ENCODE measurements around a stretch of chr5.

- PRO-cap: no peak
These were observed 294 bp downstream of the ATG12 start for GRCh38 chr5:115841082-115841459.

- PRO-cap: no peak
These were observed 1.9 kb downstream of the AP3S1 start for GRCh38 chr5:115843692-115844057.

DNA sequence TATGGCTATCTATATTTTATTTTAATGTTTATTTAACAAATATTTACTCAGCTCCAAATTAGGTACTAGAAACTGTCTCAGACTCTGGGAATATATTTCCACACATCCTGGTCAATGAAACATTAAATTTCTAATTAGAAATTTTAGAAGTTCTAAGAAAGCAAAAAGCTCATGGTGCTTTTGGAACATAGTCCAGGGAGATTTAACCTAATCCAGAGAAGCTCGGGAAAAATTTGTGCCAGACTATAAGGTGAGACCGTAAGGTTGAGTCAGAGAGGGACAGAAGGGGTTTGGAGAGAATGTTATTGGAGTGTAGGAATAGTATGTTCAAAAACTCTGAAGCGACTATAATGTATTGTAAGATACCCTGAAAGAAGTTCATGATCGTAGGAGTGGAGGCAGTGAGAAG, 138.6 kb downstream of the COMMD10 start:
- PRO-cap: no peak

- PRO-cap: no peak
These were observed 64.8 kb downstream of the SEMA6A start for GRCh38 chr5:116509526-116510494.

DNA sequence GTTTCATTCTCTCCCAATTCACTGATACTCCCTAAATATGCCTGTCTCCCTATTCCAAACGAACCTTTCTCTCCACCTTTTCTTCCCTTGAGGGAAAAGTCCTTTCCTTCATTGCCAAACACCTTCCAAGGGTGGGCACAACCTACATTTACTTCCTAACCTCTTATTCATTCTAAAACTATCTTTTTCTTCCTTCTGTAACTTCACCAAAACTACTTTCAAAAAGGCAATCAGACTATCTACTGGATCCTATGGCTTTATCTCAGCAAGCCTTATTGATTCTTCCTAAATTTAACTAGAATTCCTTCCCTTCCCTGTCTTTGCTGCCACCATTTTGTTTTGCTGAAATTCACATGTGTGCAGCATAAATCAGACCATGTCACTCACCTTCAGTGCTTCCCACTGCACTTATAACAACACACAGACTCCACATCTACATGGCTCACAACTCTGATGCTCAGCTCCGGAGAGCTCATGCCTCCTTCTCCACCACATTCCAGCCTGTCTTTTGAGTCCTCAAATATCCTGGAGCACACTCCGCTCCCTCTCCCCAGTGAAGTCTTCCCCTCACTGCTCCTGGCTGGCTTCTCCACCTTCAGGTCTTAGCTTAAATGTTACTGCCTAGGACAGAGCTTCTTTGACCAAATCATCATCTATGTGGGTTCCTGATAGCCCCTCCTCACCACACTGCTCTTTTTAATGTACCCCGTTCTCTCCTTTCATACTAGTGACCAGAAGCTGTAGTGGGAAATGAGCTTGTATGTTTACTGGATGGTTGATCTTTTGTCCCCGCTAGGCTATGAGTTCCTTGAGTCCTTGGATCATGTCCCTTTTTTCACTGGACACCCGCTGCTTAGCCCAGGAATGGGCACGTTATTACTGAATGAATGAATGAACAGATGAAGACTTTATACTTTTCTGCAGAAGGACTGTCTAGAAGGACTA, 40.4 kb downstream of the SEMA6A start:
- PRO-cap: no peak

- PRO-cap: unidirectional peak, minus-strand start at chr5:116571986
These were observed 2.8 kb downstream of the SEMA6A start for GRCh38 chr5:116571741-116572294.

DNA sequence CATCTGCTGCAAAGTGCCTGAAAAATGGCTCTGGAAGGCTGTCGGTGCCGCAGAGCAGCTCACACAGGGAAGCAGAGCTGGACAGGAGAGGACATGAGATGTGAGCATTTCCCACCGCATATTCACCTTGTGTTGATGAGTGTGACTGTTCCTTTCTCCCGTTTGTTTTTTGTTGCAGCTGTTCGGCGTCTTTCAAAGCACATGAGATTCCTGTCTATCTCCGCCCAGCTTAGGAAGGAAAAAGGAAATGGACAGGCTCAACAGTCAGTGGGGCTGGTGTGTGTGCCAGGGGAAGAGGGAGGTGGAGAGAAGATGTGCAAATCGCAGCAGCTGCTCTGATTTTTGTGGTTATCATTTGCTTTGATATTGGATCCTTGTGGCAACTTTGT, 165.0 kb upstream of the SEMA6A start:
- PRO-cap: no peak

DNA sequence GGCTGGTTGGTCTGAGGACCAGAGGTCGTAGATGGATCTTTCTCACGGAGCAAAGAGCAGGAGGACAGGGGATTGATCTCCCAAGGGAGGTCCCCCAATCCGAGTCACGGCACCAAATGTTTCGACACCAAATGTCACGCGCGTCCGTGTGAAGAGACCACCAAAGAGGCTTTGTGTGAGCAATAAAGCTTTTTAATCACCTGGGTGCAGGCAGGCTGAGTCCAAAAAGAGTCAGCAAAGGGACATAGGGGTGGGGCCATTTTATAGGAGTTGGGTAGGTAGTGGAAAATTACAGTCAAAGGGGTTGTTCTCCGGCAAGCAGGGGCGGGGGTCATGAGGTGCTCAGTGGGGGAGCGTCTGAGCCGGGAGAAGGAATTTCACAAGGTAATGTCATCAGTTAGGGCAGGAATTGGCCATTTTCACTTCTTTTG, 36.2 kb downstream of the DTWD2 start:
- PRO-cap: no peak

DNA sequence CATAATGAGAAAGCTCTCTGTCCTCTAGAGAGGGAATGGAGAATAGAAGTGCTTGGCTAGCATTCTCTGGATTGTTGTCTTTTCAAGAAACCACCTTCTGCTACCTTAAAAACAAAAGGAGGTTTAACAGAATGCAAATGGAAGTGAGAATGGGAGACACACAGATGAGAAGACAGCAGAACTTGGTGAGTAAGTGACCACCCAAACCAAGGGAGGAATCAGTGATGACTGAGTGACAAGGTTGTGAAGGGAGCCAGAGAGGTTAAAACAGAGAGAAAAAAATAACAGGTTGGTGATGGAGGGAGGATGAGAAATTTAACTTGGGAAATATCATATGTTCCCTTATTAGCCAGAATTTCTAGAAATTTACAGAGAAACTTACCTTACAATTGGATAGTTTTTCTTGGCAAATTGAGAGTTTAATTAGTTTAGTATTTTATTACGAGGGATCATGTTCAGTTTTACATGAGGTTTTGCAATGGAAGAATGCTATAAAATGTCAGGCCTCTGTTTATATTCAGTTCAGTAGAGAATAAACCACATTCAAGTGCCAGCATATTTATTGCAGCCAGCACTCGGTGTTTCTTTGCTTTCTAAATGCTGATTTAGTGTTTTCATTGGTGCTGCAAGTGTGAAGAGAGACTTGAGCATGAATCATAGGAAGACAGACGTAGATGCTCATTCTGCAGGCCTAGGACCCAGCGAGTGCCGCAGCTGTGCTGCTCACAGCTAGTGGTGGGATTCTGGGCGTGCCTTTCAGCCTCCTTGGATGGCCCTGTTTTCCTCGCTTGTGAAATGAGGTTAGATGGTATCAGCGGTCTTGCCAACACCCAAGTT, 27.2 kb upstream of the TNFAIP8 start:
- PRO-cap: unidirectional peak, plus-strand start at position 681 of the sequence

DNA sequence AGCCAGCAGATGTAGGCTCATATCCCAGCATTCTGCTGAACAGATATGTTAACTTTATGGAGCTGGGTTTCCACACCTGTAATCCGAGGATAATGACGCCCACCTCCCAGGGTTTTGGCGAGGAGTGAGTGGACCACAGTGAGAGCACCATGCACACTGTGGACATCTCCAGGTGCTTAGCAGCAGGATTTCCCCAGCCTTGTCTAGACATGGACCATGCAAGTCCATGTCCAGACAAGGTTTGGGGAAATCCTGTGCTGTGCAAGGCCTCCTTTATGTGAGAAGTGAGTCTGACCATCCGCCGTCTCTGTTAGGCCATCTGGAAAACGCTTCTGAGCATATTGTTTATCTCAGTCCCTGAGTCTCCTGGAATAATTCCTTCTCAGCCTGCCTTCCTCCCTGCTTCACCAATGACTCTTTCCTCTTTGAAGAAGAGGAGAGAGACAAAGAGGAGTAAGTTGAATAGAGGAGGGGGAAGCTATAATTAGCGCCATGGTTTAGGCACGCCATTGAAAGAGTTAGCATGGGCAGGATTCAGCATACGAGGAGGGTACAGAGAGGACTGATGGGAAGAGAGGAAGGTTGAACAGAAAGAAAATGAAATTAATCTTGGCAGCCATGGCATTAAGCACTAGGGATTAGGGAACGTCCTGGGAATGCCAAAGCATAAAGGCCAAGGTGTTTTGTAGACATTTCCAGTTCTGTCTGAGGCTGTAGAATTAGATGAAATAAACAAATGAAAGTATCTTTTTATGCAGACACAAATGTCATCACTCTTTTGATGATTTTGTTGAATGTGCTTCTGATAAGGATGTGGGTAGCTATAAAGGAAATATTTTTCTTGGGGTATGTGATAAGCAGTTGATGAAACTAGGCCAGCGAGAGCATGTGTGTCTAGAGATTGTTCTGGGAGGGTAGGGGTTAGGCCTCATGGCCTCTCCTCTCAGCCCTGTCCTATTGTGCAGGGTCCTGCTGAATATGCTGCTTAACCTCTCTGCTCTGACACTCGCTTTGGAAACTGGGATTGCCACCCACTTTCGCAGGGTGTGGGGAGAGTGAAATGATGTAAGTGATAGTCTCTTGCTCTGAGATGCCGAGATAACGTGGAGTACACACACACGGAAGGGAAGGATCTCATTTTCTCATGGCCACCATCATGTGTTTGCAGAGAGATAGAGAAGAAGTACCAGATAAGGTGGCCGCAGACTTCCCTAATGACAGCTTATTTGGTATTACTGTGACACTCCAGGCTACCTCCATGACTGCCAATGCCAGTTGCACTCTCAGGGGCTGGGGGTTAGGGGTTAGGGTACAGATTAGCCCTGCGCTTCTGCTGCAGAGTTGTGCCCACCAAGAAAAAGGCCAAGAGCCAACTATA, 25.7 kb upstream of the TNFAIP8 start:
- PRO-cap: unidirectional peak, plus-strand start at position 897 of the sequence

DNA sequence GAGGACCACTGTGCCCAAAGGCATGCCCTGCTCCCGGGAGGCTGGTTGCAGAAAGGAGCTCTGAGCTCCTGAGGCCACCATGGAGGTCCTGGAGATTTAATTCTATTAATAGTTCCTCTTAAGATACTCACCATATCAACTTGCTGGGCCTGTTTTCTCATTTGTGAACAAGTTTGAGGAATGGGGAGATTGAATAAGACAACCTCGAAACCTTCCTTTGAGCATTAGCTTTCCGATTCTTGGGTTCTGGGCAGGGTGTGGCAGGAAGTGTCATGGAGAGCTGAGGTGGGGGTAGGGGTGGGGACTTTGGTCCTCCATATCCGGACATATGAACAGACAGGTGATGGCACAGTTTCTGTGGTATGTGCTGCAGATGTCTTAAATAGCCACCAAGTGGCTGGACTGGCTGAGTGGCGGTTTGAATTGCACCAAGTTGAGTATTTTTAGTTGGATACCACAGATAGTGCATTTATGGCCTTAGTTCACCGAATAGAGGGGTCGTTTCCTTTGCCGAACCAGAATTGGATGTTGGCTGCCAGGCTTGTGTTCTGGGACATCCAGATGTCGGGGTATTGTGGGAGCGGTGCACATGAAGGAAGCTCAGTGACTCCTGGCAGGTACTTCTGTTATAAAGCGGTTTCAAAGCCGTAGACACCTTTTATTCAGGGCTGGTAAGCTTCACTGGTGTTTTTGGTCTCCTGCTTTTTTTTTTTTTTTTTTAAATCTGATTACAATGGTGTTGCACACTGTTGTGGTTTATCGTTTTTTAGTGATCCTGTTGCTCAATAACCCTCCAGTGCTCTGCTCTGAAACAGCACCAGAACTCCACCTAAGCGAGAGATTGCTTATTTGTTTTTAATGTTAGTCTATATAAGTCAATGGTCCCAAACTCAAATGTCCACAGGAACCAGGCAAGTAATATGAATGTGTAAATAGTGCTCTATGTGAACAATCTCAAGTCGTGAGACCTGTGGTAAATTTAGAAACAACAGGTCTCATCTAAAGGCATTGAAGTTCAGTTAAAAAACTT, 15.1 kb upstream of the TNFAIP8 start:
- PRO-cap: bidirectional peak, plus-strand start at position 409 of the sequence, minus-strand start at position 241 of the sequence

GRCh38 chr5:120457759-120458701, 6.1 kb upstream of the PRR16 start:
- PRO-cap: no peak

DNA sequence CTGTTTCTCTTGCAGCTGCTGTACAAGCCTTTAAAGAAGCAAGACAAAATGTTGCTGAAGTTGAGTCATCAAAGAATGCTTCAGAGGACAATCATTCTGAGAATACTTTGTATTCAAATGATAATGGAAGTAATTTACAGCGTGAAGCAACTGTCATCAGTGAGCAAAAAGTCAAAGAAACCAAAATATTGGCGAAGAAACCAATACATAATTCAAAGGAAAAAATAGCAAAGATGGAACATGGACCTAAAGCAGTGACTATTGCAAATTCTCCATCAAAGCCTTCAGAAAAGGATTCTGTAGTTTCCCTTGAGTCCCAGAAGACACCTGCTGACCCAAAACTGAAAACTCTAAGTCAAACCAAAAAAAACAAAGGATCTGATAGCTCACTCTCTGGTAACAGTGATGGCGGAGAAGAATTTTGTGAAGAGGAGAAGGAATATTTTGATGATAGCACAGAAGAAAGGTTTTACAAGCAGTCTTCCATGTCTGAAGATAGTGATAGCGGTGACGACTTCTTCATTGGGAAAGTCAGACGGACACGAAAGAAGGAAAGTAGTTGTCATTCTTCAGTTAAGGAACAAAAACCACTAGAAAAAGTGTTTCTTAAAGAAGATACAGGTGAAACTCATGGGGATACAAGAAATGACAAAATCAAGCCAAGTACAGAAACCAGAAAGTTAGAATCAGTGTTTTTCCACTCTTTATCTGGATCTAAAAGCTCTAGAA, 57.8 kb downstream of the LOX start:
- PRO-cap: no peak

DNA sequence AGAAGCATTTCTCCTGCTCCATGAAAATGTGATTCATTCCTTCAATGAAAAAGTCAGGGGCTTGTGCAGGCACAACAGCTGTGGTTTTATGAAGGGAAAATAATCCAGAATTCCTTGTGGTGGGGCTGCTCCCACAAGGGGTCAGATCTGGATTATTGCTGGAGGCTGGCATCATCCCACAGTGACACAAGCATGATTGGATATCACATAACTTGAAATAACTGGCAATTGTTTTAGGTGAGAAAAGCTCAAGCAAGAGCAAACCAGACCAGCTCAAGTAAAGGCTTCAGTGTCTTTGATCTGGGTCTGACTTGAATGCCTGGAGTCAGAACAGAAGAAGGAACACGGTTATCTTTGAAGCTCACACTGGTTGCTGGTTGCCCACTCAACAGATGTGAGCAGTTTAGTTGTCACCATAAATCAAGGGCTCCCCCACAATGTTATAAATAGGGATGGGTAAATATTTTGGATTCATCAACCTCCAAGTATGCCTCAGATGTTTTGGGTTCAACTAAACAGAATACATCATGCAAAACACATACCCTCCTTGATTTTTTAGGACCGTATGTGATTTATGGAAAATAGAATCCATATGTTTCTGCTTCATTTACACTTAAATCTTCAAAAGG, 3.1 kb upstream of the ZNF474 start:
- PRO-cap: no peak

DNA sequence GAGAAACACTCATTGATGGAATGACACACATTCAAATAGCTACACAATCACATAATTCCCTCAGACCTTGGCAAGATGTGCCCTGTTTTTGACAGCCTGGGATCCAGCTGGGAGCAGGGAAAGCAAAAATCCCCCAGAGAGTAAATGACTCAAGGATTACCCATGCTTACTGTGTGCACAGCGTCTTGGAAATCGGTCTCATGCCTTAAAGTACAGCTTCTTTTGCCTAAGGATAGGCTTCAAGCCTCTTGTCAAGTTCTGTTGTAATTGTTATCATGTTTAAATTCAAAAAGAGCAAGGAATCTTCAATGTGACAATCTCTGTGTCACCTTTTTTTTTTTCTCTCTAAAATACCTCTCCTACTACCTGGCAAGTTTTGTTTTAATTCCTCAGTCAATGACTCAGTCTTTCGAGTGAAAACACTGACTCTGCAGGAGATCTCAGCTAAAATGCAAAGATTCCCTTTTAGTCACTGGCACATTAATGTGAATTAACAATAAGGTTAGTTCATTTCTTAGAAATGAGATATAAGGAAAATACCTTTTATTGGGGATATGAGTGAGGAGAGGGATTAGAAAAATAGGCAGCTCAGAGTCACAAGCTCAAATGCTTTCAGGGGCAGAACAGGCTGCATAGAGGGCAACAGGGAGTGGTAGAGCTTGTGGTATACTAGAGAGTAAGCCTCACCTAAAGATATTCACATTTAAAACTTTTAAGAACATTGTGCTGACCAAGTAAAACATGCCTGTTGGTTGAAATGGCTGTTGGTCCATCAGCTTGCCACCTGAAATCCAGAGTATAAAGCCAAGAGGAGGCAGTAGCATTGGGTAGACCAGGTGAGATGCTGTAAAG, 3.9 kb downstream of the ENSG00000250803 start:
- PRO-cap: no peak

GRCh38 chr5:122493243-122493568, 181.2 kb downstream of the SNCAIP start:
- PRO-cap: no peak

DNA sequence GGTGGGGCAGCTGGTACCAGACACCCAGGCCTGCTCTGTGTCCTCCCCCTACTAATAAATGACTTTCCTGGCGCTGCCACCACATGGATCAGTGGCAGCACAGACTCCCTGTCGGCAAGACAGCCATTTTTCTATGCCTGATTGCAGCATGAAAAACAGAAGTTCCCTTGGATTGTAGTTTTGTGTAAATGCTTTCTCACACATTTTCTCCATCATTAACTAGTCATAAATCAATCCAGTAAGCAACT, 181.5 kb downstream of the SNCAIP start:
- PRO-cap: no peak

- PRO-cap: no peak
These were observed 154.0 kb upstream of the SNX2 start for GRCh38 chr5:122620810-122621344.

DNA sequence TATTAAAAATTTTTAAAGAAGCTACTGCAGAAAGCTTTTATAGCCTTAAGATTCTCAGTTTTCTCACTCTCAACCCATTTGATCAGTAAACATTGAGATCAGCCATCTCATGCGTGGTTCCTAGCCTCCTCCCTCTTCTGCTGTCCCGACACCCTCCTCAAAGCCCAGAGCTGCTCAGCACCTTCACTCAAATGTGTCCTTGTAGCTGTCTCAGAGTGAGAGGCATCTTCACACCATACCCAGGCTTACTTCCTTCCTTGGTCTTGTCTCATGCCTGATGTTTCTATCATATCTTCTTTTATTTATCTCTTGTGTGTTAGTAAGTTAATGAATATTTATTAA, 72.4 kb upstream of the SNX2 start:
- PRO-cap: no peak

GRCh38 chr5:123549440-123550666, 37.9 kb downstream of the CSNK1G3 start:
- PRO-cap: bidirectional peak, plus-strand start at chr5:123549776, minus-strand start at chr5:123549663

All from paraaortic lymph node (tissue), 1 donor.